H4 (cell line): ENCODE results near the genes NXPH3 and TAC4.

DNA sequence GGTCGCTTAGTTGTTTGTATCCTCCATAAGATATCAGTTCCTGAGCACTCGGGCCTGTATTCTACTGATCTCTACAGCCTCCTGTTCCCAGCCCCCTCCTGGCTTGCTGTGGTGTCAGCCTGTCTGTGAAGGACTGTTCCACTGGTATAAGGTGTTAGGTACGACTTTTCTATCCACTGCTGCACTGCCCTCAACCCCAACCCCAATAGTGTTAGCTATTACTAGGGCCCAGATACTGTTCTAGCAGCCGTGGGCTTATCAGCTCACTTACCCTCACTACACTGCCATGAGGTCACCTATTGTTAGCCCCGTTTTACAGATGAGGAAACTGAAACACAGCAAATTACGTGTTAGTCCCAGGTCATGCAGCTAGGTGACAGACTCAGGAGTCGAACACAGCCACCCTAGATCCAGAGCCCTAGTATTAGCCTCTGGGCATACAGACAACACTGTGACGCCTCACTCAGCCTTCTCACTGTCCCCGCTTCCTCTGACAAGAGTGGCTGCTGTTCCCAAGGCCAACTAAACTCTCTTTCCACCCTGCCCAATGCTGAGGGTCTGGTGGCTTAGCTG is 25.5 kb upstream of the ZNF652 start:
- RAMPAGE, long total RNA, result no peak

DNA sequence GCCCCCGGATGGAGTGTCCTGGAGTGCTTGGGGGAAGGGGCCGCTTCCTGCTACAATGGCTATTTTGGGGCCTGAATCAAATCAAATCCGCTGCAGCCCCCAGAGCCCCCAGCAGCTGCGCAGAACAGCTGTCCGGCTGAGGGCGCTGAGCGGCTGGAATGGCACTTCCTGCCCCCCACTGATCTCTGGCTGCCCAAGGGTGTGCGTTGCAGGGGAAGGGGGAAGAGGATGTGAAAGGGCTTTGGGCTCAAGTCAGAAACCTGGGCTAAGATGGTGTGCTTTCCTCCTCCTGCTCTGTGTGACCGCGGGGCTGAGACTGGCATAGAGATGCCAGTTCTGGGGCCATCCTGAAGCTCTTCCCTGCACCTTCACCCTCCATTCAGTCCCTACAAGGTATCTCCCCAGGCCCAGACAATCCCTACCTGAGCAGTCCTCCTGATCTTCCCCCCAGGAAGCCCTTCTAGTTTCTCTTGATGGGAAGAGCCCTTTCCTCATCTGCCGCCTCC is 24.4 kb upstream of the PHB1 start:
- RAMPAGE, long total RNA, result no peak

- RAMPAGE, long total RNA, result no peak
These were observed 37.4 kb upstream of the PHB1 start for GRCh38 chr17:49452007-49452538.

- RAMPAGE, long total RNA, result no peak
These were observed 797 bp downstream of the NGFR start for GRCh38 chr17:49495710-49496470.

DNA sequence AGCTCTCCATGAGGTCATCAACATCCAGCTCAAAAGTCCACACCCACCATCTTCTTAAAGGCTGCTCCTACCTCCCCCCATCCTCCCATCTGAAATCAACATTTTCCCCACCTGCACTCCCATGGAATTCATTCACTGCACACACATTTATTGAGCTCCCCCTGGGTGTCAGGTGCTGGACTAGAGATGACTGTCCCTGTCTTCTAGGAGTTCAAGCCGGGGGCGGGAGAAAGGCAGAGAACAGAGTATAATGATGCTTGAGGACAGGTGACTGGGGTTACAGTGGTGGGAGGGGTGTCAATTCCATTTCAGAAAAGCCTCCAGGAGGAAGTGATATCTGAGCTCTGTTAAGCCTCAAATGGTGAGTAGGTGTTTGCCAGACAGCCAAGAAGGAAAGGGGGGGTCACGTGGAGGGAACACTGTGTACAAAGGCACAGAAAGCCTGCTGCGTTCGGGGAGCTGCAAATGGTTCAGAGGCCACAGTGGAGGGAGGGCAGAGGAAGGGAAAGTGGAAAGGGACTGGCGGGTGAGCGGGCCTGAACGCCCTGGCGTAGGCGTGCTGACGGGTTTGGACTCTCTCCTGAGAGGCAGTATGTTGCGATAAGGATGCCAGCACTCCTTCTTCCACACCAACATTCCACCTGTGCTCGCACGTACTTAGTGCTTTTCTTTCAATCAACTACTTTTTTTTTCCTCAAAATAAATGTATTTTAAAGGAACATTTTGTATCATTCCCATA is 9.7 kb upstream of the NXPH3 start:
- RAMPAGE, long total RNA, result no peak

GRCh38 chr17:49567726-49568568 is 7.7 kb upstream of the NXPH3 start:
- RAMPAGE, long total RNA, result no peak

GRCh38 chr17:49575603-49576589 is at the start of gene NXPH3:
NXPH3 (plus strand) TSS chr17:49575871.
- RAMPAGE, long total RNA, result no peak

GRCh38 chr17:49577103-49577504 is 1.4 kb downstream of the NXPH3 start:
- RAMPAGE, long total RNA, result no peak

DNA sequence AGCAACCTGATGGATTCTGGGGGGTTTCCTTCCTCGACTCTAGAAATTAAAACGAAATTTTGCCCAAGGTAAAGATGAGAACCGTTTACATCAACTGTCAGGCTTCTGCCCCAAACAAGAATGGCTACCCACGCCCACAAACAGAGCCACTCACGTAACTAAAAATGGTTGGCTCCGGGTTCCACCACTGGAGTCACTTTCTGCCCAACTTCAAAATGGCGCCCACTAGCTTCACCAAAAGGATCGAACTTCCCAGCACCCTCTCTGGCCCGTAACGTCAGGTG is 196 bp upstream of the KAT7 start:
- RAMPAGE, long total RNA, result no peak

- RAMPAGE, long total RNA, result no peak
These were observed 6.7 kb downstream of the KAT7 start for GRCh38 chr17:49795255-49795534.

- RAMPAGE, long total RNA, result no peak
These were observed 18.6 kb downstream of the KAT7 start for GRCh38 chr17:49807119-49807387.

DNA sequence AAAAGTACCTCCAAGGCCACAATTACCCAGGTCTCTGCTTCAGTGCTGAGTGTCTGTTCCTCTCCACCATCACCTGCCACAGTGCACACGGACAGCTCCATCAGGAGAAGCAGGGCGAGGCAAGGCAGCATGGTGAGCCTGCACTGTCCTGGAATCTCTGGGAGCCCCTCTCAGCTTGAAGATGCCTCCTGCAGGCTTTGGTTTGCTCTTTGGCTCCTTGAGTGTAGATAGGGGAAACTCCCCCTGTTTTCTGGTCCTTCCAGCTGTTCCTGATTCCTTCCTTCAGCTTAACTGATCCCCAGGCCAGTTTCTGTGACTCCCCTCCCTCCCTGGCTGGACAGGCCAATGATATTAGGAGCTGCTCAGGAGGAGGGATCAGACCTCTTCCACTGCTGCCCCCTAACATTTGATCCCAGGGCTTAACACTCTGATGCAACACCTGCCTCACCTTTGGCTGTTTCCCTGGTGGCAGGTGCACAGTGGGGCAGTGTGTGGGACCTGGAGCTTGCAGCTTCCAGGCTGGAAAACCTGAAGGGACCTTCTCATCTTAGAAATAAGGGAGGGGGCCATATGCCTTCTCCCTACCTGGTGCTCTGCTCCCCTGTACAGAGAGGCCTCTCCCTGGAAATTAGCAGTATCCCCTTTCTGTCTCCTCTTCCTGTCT is at the start of gene TAC4:
Gene TAC4 (minus strand): TSS at position 183 of the 664 bp plus-strand sequence.
- RAMPAGE, long total RNA, result no peak

DNA sequence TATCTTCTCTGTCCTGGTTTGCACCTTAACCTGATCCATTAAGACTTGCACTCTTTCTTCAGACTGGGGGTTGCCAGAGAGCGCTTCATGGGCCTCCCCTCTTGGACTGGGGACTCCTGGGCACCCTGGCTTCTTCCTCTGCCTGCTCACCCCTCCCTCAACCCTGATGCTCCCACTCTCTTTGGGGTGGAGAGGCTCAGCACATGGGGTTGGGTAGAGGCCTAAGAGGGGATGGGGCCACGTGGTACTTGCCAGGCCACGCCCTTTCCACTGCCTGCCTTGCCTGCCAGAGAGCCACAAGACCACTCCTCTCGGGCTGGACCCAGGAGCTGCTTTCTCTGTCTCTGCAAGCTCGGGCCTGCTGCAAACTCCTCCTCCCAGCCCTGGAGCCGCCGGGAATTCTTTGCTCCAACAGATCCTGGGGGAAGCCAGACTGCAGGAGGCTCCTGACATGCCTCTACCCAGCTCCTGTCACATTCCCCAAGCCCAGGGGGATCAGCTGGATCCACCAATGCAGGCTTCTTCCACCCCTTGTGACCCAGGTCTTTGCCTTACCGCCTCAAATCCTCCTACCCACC is 11.7 kb downstream of the DLX4 start:
- RAMPAGE, long total RNA, result no peak

DNA sequence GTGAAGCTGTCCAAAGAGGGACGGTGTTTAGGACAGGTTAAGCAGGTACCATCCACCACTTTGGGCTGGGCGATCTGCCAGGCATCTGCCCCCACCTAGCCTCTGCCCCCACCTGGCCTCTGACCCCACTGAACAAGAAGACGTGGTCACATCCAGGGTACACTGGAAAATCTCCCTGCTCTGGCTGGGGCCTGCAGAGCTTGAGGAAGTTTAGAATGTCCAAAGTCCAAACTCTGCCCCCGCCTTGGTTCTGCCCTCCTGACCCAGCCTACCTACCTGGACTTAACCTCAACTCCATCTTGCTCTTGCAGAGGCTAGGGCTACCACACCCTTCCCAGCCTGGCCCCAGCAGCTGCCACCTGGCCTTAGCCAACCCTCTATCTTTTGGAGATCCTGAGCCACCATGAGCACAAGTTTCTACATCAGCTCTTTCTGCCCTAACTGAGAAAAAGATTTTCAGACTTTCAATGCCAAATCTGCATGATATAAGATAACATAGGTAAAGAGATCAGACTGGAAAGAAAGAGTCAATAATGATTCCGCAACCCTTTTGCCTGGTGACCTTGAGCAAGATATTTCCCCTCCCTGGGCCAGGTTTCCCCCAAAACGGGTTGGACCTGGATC is 1.8 kb downstream of the ITGA3 start:
- RAMPAGE, long total RNA, result no peak

DNA sequence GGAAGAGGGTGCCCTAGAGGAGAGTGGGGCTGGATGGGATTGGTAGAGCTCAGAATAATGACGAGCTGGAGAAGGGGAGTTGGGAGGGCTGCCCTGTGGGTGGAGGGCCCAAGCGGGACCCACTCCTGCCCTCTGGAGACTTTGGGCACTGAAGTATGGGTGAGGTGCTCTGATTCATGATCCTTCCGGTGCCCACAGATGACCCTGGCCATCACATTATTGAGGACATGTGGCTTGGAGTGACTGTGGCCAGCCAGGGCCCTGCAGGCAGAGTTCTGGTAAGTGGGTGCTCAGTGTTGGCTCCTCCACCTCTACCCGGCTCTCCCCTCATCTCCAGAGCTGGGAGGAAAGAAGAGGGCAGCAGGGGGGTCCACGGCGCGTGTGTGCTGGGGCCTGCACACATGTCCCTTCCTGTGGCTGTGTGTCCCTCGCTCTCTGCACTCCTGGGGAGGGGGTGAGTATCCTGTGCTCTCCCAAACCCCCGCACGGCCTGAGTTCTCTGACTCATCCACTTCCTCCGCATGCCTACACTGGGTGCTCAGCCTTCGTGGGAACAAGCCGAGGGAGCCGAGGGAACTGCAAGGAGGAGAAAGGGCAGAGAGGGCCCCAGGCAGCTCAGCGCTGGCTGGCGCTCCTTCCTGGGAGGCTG is 8.5 kb downstream of the ITGA3 start:
- RAMPAGE, long total RNA, result no peak

GRCh38 chr17:50100690-50101405 is 5.7 kb downstream of the PDK2 start:
- RAMPAGE, long total RNA, result no peak

- RAMPAGE, long total RNA, result no peak
These were observed 12.6 kb downstream of the COL1A1 start for GRCh38 chr17:50188847-50189296.

DNA sequence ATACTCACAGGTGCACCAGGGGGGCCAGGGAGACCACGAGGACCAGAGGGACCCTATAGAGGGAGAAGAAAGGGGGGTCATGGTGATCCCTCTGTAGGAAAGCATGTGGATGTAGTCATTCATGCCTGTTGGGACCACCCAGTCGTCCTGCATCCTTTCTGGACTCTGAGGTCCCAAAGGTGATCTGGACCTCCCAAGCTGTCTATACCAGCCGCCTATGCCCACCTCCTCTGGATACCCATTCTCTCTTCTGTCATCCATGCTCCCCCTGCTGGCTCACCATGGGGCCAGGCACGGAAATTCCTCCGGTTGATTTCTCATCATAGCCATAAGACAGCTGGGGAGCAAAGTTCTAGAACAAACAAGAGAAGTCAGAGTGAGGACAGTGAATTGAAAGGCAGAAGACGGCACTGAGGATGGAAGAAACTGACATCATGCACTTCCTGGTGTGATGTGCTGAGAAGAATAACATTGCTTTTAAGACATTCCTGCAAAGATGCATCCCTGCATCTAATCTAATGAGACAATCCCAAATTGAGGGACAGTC is 3.2 kb downstream of the COL1A1 start:
- RAMPAGE, long total RNA, result no peak

DNA sequence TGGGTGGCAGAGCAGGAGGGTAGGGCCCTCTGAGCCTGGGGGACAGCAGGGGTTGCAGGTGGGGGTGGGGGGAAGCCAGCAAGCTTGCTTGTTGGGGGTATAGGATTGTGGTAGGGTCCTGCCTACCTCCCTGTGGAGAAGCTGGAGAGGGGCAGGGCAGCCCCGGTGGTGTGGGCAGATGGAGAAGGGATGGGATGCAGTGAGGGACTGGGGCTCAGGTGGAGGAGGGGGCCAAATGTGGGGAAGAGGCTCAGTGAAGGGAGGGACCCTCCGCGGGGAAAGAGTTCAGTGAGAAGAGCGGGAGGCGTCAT is 17.2 kb upstream of the TMEM92 start:
- RAMPAGE, long total RNA, result no peak

DNA sequence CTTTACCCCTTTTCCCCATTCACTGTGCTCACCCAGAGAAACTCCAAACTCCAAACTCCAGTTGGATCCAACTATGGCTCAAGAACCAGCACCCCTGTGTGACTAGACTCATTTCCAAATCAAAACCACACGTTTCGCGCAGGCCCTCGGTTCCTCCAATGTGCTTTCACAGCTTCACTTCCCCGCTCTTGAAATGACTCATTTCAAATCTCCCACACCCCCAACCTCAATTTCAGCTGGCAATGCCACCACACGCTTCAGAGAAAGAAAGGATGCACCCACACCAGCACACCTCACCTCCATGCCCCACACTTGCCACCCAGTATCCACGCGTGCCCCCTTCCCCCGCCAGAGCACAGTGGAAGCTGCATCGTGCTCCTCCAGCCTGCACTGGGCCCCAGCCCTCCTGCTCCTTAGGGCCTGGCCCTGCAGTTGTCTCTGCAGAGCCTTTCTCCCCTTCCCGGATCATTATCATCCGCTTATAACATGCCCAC is 9.0 kb downstream of the TMEM92 start:
- RAMPAGE, long total RNA, result no peak